Endodermal cell (in vitro differentiated cells): Measurements from ENCODE around the genes H2BC6, H3C6, H2BC10, H4C8, BTN3A1 and BTN1A1.

GRCh38 chr6:26138555-26139184, 14.7 kb downstream of the H2AC6 start:
- PRO-cap, result no peak

DNA sequence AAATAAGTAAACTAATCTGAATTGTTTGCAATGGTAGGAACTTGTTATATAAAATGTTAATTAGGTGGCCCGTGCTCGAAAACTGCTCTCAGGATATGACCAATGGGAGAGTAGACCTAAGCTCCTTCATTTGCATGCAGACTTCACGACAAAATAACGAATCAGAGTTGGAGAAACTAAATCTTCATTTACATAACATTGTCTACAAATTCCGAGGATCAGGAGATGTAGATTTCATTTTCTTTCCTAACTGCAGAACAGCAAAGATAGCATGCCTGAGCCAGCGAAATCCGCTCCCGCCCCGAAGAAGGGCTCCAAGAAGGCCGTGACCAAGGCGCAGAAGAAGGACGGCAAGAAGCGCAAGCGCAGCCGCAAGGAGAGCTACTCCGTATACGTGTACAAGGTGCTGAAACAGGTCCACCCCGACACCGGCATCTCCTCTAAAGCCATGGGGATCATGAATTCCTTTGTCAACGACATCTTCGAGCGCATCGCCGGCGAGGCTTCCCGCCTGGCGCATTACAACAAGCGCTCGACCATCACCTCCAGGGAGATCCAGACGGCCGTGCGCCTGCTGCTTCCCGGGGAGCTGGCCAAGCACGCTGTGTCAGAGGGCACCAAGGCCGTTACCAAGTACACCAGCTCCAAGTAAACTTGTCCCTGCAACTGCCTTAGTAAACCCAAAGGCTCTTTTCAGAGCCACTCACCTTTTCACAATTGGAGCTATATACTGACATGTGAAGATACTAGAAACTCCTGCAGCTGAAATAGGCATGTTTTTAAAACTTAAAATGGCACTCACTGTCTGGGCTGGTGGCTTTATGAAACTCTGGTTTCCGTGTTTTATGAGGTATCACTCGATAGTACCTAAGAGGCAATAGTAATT, at the start of gene H2BC6:
Gene H2BC6, plus strand, starts transcription at position 237 of the 886 bp plus-strand sequence.
- PRO-cap, result bidirectional peak, plus-strand start at position 238 of the sequence, minus-strand start at position 84 of the sequence; bidirectional peak, plus-strand start at position 548 of the sequence, minus-strand start at position 450 of the sequence

GRCh38 chr6:26187429-26188360, 1.2 kb downstream of the H4C4 start:
- PRO-cap, result bidirectional peak, plus-strand start at chr6:26188108, minus-strand start at chr6:26187918; unidirectional peak, plus-strand start at chr6:26188268

DNA sequence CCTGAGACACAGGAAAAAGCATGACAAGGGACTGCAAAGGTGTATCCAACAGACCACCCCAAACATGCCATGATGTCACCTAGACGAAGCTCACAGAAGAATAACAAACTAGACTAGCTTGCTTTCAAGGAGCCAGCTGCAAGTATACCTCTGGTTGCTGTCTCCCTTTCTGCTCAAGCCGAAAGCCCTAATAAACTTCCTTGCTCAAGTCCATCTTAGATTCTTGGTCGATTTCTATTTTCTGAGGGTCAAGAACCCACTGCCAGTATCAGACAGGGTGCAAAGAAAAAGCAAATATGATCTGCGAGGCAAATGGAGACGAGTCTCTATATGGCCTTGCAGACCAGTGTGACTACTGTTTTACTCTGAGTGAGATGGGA, 3.3 kb downstream of the H4C5 start:
- PRO-cap, result no peak

DNA sequence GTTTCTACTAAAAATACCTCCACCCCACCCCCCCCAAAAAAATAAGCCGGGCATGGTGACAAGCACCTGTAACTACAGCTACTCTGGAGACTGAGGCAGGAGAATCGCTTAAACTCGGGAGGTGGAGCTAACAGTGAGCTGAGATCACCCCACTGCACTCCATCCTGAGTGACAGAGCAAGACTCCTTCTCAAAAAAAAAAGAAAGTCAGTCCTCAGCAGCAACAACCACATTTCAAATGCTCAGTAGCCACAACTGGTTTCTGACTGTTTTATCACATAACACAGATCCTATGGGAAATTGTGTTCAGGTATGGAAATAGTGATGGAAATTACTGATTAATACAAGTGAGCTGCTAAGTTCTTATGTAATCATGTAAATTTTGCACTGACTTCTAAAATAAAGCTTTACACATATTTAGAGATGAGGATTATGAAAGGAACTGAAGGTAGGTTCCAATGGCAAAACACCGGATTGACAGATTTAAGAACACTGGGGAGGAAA, 2.3 kb upstream of the H3C6 start:
- PRO-cap, result no peak

GRCh38 chr6:26223650-26224778, 921 bp upstream of the H3C6 start:
- PRO-cap, result bidirectional peak, plus-strand start at chr6:26223778, minus-strand start at chr6:26223787; bidirectional peak, plus-strand start at chr6:26224244, minus-strand start at chr6:26224025; bidirectional peak, plus-strand start at chr6:26224351, minus-strand start at chr6:26224394

GRCh38 chr6:26224779-26225556, at the start of gene H3C6:
Gene H3C6, plus strand, starts transcription at chr6:26225135.
- PRO-cap, result bidirectional peak, plus-strand start at chr6:26225136, minus-strand start at chr6:26225339

DNA sequence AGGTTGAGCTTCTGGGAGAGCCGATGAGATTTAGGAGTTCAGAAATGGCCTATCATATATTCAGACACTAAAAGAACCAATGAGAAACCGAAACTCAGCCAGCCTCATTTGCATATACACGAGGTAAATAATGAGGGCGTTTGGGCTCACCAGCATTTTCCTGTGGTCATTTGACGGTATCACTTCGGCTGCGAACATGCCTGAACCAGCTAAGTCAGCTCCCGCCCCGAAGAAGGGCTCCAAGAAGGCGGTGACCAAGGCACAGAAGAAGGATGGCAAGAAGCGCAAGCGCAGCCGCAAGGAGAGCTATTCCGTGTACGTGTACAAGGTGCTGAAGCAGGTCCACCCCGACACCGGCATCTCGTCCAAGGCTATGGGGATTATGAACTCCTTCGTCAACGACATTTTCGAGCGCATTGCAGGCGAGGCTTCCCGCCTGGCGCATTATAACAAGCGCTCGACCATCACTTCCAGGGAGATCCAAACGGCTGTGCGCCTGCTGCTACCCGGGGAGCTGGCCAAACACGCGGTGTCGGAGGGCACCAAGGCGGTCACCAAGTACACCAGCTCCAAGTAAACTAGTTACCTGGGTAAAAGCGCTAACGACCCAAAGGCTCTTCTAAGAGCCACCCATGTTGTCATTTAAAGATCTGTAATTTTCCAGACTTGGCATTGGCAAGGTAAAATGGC, at the start of gene H2BC10:
Gene H2BC10, plus strand, starts transcription at position 152 of the 690 bp plus-strand sequence.
- PRO-cap, result bidirectional peak, plus-strand start at position 155 of the sequence, minus-strand start outside the sequence

DNA sequence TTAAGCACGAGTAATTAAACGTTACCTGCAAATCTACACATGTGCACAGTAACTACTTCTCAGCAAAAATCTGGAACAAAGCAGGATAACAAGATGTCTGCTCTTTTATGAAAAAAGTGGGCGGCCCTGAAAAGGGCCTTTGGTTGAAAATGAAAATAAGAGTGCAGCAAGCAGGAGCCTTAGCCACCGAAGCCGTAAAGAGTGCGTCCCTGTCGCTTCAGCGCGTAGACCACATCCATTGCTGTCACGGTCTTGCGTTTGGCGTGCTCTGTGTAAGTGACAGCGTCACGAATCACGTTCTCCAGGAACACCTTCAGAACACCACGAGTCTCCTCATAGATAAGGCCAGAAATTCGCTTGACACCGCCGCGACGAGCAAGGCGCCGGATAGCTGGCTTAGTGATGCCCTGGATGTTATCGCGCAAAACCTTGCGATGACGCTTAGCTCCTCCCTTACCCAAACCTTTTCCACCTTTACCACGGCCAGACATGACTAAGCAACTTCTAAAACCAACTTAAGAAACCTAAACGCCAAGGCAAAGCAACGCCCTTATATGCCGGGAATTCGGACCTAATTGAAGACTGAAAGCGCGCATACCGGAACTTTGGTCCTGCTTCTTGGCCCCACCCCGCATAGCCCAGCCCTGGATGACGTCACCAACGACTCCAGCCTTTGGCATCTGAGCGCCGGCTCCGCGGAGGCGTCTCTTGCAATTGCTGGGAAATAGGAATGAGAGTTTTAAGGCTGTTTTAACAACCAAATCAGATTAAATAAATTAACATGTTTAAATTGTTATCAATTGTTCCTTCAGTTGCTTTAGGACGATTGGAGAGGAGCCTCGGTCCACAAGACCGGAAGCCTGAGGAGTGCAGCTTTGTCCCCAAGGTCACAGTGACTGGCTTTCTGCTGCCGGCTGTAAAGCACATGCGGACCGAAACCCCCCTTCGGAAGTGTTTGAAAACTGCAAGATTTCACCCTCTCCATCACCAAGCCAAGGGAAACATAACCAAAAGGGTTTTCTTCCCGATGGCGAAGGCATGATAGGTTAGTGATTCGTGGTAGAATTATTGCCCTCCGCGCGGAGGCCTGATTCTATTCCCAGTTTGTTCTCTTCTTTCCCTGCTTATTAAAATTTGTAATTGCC, at the start of gene H4C8:
Gene H4C8, minus strand, starts transcription at position 526 of the 1,145 bp plus-strand sequence.
- PRO-cap, result bidirectional peak, plus-strand start at position 676 of the sequence, minus-strand start at position 526 of the sequence; bidirectional peak, plus-strand start at position 811 of the sequence, minus-strand start at position 898 of the sequence

DNA sequence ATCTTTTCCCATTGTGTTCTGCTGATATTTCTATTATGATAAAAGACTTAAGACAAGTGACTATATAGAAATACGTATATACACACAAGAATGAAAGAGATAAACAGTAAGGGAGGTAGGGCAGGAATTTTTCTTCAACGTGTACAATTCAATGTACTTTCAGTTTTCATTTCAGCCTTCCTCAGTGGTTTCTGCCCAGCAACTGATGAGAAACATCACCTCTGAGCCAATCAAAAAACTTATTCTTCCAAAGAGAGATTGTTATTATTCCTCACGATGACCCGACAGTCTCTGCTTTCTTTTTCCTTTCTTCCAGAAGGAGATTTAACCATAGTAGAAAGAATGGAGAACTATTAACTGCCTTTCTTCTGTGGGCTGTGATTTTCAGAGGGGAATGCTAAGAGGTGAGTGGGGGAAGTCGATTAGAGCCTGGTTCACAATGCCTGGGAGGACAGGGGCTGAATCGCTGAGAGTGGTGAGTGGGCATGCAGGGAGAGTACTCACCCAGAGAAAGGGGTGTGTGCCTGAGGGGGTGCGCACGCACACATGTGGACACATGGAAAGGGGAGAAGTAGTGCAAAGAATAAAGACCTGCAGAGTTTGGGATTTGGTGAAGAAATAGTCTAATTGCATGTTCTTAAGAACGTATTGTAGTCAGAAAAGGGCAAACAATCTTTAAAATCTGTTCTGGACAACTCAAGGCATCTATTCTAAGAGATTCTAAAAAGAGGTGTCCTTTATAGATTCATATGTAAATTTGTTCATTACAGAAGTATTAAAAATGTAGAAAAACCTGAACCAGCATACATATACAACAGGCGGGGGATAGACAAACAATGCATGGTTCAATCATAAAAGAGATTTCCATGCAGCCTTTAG, at the start of gene BTN3A1:
Gene BTN3A1, plus strand, starts transcription at position 267 of the 879 bp plus-strand sequence.
- PRO-cap, result unidirectional peak, minus-strand start at position 474 of the sequence

- PRO-cap, result no peak
Observed at GRCh38 chr6:26451458-26452029, 6.2 kb upstream of the BTN2A1 start.

DNA sequence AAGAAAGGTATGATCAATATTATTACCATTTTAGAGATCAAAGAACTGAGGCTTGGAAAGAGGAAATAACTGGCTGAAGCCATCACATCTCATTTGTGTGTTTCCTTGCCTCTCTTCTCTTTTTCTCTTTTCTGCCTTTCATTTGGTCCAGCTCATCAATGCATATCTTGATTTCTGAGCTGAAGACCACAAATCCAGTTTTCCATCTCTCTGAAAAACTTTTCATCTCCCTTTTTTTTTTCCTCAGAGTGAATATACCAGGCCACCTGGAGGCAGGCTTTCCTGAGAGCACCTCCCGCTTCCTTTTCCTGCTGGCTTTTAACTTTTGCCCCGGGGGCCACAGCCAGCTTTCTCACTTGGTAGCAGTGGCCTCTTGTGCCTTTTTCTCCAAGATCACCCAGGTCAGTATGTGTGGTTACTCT, at the start of gene BTN1A1:
Gene BTN1A1, plus strand, starts transcription at position 346 of the 422 bp plus-strand sequence.
- PRO-cap, result no peak

GRCh38 chr6:26534838-26535173, 3.4 kb upstream of the HMGN4 start:
- PRO-cap, result no peak

DNA sequence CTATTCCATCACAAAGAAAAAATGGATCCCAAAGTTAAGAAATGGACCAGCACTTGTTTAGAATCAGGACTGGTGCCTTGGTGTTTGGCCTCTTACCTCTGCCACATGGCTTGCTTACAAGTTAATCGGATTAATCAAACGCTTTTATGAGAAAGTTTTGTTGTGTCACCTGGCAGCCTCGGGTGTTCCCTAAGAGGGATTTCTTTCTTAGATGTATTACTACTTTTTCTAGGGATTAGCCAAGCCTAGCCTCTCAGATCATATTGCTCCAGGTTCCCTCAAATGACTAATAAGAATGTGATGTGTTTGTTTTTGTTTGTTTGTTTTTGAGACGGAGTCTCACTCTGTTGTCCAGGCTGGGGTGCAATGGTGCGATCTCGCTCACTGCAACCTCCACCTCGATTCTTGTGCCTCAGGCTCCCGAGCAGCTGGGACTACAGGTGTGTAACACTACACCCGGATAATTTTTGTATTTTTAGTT, 847 bp downstream of the HMGN4 start:
- PRO-cap, result unidirectional peak, minus-strand start at position 100 of the sequence

DNA sequence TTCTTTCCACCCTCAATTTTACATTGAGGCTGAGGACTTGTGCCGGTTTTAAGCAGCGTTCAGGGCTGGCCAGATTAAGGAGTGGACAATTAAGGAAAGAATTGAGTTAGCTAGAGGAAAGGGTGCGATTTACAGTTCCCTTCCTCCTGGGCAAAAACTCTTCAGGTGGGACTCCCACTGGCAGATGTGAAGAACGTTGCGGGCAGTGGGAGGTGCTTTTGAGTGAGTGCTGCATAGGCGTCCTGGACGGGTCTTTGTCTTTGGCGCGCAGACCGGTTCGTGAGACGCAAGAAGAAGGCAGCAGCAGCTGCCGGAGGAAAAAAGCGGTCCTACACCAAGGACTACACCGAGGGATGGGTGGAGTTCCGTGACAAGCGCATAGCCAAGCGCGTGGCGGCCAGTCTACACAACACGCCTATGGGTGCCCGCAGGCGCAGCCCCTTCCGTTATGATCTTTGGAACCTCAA, 923 bp downstream of the ABT1 start:
- PRO-cap, result no peak

GRCh38 chr6:26730465-26730715, 70.8 kb upstream of the ZNF322 start:
- PRO-cap, result unidirectional peak, plus-strand start at chr6:26730531

- PRO-cap, result no peak
Observed at GRCh38 chr6:26743039-26743375, 83.5 kb upstream of the ZNF322 start.

- PRO-cap, result unidirectional peak, minus-strand start at chr6:26749989
Observed at GRCh38 chr6:26749699-26750287, 90.2 kb upstream of the ZNF322 start.

DNA sequence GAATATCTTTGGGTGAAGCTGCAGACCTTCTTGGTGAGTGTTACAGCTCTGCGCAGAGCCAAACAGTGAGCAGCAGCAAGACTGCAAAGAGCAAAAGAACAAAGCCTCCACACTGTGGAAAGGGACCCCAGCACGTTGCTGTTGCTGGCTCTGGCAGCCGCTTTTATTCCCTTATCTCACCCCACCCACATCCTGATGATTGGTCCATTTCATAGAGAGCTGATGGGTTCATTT, 176.6 kb downstream of the H2BC11 start:
- PRO-cap, result bidirectional peak, plus-strand start outside the sequence, minus-strand start at position 137 of the sequence

DNA sequence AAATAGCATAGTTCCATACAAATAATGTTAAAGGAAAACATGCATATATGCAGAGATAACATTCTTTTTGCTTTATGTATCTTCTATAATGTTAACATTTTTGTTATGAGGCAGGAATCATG, 262 bp upstream of the H4C9 start:
- PRO-cap, result no peak